CMK (cell line): Measurements from ENCODE around the gene ENOX2.

DNA sequence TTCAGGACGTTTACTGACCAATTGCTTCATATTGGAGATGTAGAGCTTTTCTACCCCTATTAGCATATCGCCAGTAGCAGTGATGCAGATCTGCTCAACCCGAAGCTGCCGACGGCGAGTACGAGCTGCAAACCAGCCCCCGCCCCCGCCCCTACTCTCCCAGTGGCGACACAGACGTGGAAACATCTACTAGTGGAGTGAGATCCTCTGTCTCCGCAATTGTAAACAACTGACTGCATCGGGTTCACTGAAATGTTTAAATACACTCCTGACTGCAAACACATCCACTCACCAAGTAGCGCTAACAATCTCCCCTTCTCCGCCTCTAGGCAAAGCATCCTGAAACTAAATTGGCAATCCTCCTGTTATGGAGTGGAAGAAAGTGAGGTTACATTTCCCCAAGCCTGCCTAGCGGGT lies 117.2 kb upstream of the TEX13C start:
- RRBS: no CpG with 5 or more reads among the region's 16 CpGs

DNA sequence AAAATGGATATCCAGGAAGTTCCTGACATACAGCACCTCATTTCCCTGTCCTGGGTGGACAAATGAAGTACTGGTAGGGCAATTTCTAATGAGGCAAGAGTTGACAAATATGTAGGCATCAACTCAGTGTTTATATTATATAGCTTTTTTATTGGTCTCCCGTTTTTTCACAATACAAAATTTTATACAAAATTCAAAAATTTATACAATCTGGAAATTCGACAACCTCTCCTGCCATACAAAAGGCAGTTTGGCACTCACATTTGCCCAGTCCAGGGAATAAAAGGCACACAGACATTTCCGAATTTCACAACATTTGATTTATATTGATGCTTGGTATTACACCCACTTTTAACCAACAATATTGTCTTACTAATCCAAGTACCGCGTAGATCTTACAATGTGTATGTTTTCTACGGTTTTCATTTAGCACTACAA lies 1.9 kb downstream of the SMARCA1 start:
- RRBS: no CpG with 5 or more reads among the region's 6 CpGs

GRCh38 chrX:129572501-129572991 lies 32.5 kb downstream of the OCRL start:
- RRBS: no CpG with 5 or more reads among the region's 2 CpGs

- RRBS: no CpG with 5 or more reads among the region's 12 CpGs
Observed at GRCh38 chrX:129646167-129646963, 8.4 kb downstream of the APLN start.

DNA sequence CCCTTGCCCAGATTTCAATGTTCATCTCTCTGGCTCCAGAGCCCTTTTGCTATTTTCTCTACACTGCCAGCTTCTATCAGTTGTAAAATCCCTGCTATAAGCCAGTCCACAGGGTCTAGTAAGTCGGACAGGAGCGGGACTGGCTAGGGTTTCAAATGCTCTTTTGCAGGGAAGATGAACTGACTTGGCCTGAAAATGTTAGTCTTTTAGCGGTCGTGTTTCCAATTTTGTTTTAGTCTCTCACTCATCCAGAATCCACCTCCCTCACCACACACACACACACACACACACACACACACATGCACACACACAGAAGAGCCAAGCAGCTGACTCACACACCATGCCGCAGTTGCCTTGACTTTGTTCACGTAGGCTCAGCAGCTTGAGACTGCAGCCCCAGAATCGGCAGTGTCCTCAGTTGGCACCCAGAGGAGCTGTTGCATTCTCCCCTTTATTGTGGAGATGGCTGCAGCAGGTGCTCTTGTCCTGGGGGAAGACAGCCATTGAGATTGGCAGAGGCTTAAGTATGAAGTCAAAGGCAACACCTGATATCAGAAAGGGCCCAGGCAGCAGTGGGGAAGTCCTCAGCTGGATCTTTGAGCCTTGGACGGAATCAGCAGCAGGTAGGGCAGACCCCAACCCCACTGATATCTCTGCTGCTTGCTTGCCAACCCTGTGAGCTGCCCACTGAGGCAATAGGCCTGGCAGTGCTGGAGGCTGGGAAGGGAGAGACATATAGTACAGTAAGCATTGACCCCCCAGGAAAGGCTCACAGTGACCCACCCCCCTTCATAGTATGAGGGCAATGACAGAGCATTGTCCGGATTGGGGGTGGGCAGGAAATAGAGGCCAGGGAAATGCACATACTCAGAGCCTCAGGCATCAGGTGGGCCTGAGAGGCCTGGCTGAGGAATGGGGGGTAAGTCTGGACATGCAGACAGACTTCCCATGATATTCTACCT lies 20.8 kb upstream of the XPNPEP2 start:
- RRBS: no CpG with 5 or more reads among the region's 9 CpGs

DNA sequence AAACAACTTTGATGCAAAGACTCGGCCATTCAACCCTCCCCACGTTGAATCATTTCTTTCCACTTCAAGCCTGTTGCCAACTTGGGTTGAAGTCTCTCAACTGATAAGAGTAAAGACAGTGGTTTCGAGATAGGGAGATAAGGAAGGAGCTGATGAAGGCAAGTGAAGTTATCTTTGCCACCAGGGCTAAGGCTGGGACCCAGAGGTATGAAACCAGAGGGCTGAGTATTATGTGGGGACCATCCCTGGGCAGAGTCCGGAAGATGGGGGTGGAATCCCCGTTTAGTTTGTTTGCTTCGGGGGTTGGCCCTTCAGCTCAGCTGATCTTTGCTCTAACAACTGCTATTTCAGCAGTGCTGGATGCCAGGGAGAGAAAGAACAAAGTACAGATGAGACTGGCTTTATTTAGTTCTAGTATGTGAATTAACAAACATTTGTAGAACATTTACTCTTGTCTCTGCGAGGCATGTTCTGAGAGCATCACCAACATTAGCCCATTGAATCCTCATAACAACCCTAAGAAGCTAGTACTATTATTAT lies 2.2 kb upstream of the XPNPEP2 start:
- RRBS: no CpG with 5 or more reads among the region's 7 CpGs

DNA sequence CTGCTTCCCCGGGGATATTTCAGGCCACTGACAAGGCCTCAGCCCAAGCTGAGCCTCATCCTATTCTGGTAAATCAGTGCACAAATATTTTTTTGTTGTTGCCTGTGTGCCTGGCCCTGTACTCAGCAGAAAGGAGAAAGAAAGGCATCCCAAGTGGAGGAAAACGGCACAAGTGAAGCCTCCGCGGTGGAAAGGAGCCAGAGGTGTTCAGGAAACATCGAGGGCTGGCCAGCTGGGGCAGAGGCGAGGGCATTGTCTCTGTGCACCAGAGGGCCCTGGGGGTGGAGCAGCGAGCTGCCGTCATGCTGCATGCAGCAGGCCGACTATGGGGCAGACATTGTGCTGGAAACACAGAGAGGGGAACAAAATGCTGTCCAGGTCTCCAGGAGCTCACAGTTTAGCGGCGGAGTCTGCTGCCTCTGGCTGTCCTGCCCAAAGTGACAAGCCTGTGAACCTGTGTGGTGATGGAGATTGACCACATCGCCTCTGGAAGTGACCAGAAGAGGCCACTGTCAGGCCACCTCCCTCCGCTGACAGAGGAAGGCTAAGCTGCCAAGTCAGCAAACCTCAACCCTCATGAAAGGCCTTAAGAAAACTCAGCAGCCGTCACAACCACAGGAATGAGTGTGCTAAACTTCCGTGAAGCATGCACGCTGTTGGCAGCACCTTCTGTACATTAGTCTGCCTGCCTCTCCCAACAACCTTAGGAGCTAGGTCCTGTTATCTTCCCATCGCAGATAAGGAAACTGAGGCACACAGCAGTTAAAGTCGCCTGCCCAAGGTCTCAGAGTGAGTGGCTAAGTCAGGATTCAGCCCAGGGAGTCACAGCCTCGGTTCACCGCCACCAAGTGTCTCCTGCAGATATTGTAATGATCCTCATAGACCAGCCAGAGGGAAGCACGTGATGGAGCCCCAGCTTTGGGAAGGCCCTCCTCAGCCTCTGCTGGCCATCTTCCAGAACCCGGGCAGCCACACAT lies 20.1 kb upstream of the SASH3 start:
- RRBS: no CpG with 5 or more reads among the region's 22 CpGs

DNA sequence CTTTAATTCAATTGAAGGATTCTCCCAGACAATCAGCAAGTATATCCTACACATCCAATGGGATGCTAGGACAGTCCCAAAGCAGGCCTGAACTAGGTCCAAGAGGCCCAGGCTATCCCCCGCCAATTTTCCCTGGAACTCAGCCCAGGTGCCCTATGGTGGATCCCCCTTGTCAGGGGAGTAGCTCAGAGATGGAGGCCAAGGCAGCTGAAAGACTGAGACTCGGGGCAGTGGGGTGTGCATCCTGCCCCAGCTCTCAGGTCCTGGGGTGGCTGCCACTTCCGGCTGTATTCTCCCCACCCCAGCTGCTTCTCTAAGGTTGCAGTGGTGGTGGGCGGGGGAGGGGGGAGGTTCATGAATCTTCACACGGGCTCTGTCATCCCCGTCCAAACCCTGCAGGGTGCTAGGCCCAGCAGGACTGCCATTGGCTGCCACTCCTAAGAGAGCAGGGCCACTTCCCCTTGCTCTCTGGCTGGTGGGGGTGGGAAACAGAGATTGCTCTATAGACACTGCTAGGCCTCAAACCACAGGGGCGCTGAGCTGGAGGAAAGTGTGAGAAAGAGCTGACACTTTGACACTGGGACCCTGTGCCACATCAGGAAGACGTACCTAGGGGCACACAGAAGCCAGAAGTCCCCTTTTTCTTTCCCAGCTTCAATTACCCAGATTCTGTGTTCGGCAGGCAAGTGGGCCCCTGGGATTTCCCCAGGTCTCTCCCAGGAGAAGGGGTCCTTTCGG lies 1.5 kb downstream of the SASH3 start:
- RRBS: no CpG with 5 or more reads among the region's 10 CpGs

DNA sequence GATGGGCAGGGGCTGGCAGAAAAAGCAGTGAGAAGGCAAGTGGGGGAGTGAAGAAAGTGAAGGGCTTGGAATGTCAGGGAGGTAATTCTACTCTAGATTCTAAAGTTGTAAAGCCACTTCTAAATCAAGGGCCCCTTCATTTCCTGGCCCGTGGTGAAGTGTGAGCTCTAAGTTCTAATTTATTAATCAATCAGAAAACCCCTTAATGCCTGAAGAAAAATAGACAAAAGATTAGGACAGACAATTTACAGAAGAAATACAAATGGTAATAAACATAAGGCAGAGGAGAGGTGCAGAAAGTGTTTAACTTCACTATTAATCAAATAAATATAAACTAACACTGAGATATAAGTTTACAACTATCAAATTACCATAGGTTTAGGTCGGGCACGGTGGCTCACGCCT lies 20.6 kb downstream of the SASH3 start:
- RRBS: no CpG with 5 or more reads among the region's 4 CpGs

DNA sequence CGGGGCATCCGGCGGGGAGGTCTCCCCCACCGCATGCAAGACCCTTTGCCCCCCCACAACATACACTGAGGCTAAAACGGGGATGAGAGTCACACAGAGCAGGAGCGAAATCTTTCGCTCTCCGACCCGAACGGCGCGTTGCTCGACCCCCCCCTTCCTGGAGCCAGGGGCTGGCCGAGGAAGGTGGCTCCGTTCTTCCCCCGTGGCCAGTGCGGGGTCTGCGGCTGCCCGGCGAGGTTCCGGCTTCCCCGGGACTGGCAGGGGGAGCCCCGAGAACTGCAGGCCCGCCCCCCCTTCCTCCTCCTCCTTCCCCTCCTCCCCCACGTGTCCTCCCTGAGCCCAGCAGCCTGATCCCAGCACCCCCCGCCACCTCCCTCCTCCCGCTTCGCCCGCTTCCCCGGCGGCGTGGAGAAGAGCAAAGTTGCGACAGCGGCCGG lies 2.5 kb upstream of the BCORL1 start:
- RRBS: no CpG with 5 or more reads among the region's 35 CpGs

GRCh38 chrX:129981075-129981533 lies 1.3 kb upstream of the BCORL1 start:
- RRBS: 1% methylated on average over 9 of the region's 29 CpGs

- RRBS: no CpG with 5 or more reads among the region's 21 CpGs
Observed at GRCh38 chrX:130083842-130084807, 26.2 kb downstream of the ELF4 start.

DNA sequence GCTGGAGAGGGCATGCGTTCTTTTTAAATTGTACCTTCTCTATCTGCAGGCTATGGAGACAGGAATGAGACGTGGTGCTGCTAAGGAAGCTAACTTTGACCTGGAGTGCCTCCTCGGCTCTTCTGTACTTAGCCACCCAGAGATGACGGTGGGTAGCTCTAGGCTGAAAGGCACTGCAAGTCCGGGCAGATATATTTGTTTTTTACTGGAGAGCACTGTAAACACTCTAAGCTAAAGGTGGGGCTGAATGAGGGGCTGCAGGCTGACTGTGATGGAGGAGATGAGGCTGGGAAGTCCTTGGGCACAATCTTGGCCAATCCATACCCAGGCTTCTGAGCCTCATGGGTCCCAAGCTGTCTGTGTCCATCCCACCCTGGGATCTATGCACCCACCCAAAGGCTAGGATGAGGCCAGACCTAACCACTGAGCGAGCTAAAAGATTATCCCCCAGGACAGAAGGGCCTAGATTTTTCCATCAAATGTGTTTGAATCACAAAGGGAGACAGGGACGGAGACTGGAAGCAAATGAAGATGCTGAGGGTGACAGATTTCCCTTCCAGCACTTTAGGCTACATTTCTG lies 12.0 kb downstream of the ELF4 start:
- RRBS: no CpG with 5 or more reads among the region's 7 CpGs

GRCh38 chrX:130144600-130145151 lies 21.0 kb downstream of the AIFM1 start:
- RRBS: no CpG with 5 or more reads among the region's 5 CpGs

GRCh38 chrX:130411196-130411598 lies 9.4 kb downstream of the RBMX2 start:
- RRBS: no CpG with 5 or more reads among the region's 4 CpGs

DNA sequence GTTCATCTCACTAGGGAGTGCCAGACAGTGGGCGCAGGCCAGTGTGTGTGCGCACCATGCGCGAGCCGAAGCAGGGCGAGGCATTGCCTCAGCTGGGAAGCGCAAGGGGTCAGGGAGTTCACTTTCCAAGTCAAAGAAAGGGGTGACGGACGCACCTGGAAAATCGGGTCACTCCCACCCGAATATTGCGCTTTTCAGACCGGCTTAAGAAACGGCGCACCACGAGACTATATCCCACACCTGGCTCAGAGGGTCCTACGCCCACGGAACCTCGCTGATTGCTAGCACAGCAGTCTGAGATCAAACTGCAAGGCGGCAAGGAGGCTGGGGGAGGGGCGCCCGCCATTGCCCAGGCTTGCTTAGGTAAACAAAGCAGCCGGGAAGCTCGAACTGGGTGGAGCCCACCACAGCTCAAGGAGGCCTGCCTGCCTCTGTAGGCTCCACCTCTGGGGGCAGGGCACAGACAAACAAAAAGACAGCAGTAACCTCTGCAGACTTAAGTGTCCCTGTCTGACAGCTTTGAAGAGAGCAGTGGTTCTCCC lies 115.8 kb downstream of the RBMX2 start:
- RRBS: no CpG with 5 or more reads among the region's 24 CpGs

- RRBS: no CpG with 5 or more reads among the region's 2 CpGs
Observed at GRCh38 chrX:130669629-130669935, 233.4 kb downstream of the ENOX2 start.

- RRBS: no CpG with 5 or more reads among the region's 3 CpGs
Observed at GRCh38 chrX:130750635-130751137, 152.3 kb downstream of the ENOX2 start.

- RRBS: no CpG with 5 or more reads among the region's 9 CpGs
Observed at GRCh38 chrX:130887067-130887810, 15.8 kb downstream of the ENOX2 start.

DNA sequence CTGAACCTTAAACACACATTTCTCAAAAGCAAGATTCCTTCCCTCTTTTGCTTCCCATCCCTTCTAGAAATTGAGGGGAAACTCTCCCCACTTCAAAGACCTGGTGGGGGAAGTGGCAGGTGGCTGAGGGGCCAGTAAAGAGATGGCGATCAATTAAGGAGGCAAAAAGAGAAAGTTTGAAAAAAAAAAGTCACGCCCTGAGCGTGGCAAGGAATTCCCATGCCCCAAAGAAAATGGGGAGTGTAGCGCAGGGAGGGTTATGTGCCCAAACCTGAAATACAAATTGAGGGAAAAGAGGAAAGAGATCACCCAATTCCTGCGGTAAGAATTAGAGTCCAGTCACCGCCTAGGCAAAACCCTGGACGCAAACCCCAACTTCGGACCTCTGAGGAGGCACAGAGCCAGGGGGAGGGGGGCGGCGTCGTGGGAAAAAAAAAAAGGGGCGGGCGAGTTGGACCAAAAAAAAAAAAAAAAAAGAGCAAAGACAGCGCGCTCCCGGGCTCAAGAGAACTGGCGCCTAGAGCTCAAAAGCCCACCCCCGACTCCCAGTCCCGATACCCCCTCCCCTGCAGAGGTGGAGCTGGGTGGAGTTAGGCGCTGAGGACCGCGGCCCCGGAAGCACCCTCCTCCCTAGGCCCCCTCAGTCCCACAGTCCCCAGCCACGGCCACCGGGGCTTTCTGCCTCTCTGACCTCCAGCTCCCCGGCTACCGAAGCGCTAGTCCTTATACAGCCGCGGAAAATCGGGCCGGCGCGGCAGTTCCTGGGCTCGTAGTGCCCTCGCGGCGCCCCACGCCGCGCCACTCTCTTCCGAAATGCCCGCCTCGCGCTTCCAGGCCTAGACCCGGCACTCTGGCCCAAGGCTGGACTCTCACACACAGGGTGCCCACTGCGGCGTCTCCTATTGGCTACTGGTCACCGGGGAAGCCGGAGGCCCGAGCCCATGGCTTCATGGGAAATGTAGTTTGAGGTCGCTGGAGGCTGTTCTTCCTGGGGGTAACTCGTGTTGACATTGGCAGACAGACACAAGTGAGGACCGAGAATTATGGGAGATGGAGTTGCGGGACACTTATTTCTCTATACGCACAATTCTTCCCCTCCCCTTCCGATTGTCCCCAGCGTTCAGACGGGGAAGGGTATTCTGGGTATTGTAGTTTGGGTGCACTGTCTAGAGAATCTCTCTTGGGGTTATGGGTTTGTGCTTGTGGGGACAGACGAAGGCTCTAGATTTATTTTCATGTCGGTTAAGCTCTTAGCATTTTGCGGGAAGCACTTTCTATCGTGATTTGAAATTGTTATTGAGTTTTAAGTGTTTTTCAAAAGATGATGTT lies at the start of gene ENOX2:
Gene ENOX2, minus strand, starts transcription at position 852 of the 1,329 bp plus-strand sequence.
- RRBS: 1% methylated on average over 23 of the region's 63 CpGs